Heart right ventricle (tissue), 2 donors: Measurements from ENCODE around the gene NIFK.

DNA sequence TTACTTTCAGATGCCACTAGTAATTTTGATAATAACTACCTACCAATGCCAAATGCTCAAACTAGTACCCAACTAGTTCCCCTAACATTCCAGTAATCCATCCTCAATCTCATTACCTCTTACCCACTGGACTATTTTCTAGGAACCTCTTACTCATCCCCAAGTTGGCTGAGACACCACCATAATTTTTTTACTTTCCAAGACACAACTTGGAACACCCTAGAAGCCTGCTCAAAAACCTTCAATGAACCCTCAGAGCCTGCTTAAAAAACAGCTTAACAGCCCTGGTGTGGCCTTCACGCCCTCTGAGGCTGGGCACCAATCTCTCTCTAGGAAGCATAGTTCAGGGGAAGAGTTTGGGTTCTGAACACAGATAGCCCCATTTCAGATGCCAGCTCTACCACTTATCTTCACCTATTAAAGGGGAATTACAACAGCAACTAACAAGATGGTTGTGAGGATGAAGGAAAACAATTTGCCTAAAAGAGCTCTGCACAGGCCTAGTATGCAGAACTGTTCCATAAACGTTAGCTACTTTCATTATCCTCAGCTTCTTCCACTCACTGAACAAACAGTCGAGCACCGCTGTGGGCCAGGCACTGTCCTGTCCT is 82.5 kb downstream of the CLASP1 start:
- PRO-cap, 2 experiments: no peak in any of the 2 experiments

DNA sequence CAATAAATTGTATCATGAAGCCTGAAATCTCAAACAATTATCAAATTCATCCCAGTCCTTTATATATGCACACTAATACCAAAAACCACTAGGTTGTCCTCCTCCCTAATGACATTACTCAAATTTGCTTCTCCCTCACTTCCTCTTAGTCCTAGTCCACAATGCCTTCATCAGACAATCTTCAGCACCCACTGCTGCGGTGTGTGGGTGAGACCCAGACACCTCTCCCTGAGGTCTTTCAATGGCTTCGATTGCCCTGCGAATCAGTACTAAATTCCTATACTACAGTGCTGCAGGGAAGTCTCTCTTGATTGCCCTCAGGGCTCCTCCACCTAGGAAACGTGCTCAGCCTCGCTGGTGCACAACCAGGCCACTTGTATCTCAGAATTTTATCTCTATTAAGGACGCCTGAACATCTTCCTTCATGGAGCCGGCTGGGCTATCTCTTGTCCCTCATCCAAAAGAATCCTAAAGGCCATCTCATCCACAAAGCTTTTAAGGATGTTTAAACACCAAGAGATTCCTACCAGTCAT is 57.9 kb downstream of the CLASP1 start:
- PRO-cap, 2 experiments: no peak in any of the 2 experiments

DNA sequence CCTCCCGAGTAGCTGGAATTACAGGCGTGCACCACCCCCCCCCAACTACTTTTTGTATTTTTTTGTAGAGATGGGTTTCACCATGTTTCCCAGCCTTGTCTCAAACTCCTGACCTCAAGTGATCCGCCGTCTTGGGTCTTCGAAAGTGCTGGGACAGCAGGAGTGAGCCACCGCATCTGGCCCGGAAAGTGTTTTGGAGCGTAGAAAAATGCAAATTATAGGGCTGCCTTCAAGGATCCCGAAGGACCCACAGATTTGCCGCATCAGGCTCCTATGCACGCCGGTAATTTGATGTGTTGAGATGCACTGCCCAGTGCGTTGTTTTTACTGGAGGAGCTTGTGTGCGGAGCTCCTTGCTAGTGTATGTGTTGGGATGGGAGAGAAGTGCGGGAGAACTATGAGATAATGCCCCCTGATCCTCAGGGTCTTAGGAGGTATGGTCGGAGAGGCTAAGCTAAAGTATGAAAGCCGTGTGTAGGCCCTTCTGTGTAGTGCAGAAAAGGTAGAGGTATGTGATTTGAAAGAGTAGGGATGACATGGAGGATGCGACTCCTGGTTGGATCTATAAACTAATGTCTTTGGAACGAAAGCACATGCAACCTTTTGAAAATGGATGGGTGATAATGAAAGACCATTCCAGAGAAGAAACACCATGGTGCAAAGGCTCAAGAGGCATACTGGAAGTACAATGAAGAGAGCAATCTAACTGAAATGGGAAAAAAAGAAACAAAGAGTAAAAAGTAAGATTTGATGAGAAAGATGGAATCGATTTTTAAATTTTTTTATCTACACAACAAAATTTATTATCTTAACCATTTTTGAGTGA is 1.4 kb upstream of the CLASP1 start:
- PRO-cap, 2 experiments: no peak in any of the 2 experiments

DNA sequence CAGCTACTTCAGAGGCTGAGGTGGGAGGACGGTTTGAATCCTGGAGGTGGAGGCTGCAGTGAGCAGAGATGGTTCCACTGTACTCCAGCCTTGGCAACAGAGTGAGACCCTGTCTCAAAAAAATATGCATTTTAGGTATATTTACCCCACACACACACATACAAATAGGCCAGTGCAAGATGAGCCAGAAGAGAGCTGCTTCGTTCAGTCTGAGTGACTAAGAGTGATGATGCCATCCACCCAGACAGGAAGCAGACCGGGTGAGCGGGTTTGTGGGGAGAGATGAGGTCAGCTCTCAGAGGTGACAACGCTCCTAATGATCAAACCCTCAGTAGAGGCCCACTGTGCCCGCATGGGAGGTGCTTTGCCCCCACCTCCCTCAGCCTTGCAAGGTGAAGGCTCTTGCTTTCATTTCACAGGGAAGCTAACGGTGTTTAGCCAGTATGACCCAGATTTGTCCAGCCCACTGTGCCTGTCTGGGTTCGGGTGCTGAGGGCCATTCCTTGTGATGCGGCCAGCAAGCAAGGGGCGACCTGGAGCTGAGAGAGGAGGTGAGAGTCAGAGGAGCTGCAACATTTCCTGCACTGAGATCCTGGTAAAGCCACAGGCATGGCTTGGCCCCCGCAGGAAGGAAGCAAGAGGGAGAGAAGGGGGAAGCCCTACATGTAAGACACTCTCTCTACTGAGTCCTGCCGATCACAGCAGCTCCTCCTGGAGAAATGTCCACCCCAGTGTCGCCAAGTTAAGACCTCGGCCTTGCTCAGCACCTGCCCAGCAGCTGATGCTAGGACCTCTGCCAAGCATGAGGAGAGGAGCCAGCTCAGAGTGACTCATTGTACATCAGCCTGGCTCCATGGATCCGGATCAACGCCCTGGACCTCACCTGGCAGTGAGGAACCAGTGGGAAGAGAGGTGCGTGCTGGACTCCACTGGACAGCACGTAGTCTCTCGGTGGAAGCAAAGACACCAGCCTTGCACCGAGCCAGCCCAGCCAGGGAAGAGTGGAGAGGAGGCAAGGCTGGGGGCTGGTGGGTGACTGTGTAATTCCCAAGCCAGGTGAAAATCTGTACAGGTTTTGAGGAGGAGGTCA is 37.0 kb downstream of the NIFK start:
- PRO-cap, 2 experiments: no peak in any of the 2 experiments

- PRO-cap, 2 experiments: peak in 2 of 2 experiments; most common plus-strand start chr2:121737103 (in 1); most common minus-strand start chr2:121736754 (in 1)
Measured at GRCh38 chr2:121736519-121737409, at the start of gene NIFK. Gene NIFK, minus strand, starts transcription at chr2:121736875.

- PRO-cap, 2 experiments: no peak in any of the 2 experiments
Measured at GRCh38 chr2:121867389-121867759, 111.9 kb downstream of the TSN start.

- PRO-cap, 2 experiments: peak in 1 of 2 experiments; most common plus-strand start chr2:121902501 (in 1)
Measured at GRCh38 chr2:121902067-121902949, 146.9 kb downstream of the TSN start.

GRCh38 chr2:122239284-122239700 is 483.8 kb downstream of the TSN start:
- PRO-cap, 2 experiments: no peak in any of the 2 experiments

GRCh38 chr2:122739822-122740600 is 984.6 kb downstream of the TSN start:
- PRO-cap, 2 experiments: no peak in any of the 2 experiments

- PRO-cap, 2 experiments: no peak in any of the 2 experiments
Measured at GRCh38 chr2:124986918-124987284, 961.8 kb downstream of the CNTNAP5 start.

DNA sequence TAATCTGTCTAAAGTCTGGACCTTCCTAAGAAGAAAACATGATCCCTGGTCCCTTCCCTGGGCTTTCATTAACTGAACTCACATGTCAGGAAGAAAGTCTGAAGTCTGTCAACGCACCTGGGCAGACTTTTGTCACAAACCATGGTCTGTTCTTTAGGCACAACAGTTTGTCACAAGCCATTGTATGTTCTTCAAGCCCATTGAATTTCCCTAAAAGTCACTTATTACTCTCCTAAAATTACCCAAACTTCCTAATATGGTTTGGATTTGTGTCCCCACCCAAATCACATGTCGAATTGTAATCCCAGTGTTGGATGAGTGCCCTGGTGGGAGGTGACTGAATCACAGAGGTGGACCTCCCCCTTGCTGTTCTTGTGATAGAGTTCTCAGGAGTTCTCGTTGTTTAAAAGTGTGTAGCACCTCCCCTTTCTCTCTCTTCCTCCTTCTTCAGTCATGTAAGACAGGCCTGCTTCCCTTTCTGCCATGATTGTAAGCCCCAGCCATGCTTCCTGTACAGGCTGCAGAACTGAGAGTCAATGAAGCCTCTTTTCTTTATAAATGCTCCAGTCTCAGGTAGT is 11.4 kb upstream of the GYPC start:
- PRO-cap, 2 experiments: no peak in any of the 2 experiments

GRCh38 chr2:126656408-126656960 is 526 bp downstream of the GYPC start:
- PRO-cap, 2 experiments: peak in 1 of 2 experiments; most common plus-strand start chr2:126656610 (in 1); most common minus-strand start chr2:126656601 (in 1)

DNA sequence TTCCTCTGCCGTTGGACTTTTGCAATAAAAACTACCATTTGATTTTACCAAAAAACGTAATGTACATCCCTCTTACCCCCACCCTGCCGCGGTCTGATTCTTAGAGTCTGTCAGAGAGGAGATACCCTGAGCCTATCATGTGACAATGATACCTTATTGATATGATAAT is 887 bp downstream of the GYPC start:
- PRO-cap, 2 experiments: no peak in any of the 2 experiments

DNA sequence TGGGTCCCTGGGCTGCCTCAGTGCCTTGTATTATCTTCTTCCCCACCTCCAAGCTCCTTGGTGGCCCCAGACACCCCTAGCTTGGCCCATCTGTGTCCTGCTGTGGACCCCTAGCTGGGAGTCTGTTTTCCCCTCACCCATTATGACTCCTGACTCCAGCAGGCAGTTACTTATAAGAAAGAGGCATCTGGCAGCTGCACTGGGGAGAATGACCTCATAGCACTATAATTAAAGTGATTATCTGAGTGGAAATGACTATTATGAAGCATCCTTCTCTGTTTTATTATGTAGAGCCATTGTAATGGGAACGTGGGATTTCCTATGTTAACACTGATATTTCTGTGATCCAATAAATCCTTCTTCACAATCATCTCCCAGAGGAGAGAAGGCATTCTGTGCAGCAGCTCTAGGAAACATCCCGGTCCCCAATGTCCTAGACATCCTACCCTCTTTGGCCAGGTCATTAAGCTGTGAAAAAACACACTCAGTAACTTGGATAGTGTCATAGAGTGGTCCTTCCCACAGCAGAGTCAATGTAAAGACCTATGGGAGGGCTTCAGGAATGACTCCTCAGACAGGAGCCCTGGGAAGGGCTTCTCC is 36.4 kb downstream of the GYPC start:
- PRO-cap, 2 experiments: peak in 1 of 2 experiments; most common minus-strand start position 144 of the sequence (in 1)

DNA sequence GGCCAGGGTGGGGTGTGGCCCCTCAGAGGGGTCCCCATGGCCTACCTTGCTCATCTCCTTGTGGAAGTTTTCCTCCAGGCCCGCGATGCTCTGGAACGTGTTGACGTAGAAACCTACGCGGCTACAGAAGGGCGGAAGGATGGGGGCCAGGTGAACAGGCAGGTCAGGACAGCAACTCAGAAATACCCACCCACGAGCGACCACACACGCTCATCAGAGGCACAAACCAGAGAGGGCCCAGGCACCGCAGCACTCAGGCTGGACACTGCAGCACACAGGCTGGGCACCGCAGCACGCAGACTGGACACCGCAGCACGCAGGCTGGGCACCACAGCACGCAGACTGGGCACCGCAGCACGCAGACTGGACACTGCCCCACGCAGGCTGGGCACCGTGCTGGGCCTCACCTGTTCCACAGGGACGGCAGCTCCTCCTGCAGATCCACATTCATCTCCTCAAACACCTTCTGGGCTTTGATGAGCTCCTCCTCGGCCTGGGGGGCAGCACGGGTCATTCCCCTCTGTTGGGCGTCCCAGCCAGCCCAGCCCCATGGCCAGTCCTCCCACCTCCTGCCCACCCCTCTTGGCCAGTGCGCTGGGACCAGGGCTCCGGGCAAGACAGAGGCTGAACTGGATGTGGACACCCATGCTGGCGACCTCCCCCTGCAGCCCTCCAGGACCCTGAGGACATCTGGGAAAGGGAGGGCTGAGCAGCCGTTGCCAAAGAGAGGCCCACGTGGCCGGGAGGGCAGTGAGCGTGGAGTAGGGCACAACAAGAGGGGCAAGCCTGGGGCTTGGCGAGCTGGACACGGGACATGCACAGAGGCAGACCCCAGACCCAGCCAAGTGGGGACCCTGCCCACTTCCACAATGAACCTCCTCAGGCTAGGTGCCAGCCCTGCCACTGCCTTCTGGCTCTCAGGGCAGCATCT is 43.2 kb downstream of the BIN1 start:
- PRO-cap, 2 experiments: no peak in any of the 2 experiments

GRCh38 chr2:127108364-127108660 is 1.4 kb upstream of the BIN1 start:
- PRO-cap, 2 experiments: no peak in any of the 2 experiments

GRCh38 chr2:127165441-127165898 is 54.6 kb downstream of the CYP27C1 start:
- PRO-cap, 2 experiments: no peak in any of the 2 experiments

- PRO-cap, 2 experiments: no peak in any of the 2 experiments
Measured at GRCh38 chr2:127175350-127176190, 44.5 kb downstream of the CYP27C1 start.

DNA sequence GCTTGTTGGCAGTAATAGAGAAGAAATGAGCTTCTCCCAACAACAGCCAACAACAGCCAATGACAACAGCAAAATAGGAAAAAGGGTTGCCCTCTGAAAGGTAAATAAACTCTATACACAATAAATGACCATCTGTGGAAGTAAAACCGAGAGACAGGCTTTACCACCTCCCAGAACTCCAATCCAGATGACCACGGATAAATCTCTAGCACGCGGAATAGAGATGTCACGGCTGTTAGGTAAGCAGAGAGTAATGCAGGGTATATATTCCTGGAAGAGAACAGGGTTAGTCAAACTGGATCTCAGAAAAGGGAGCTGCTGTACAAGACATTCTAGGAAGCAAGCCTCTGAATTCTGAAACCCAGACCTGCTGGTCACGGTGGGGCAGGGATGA is 4.9 kb upstream of the CYP27C1 start:
- PRO-cap, 2 experiments: no peak in any of the 2 experiments

- PRO-cap, 2 experiments: no peak in any of the 2 experiments
Measured at GRCh38 chr2:127411860-127412682, 6.2 kb upstream of the PROC start.